ENCODE data around the genes OTOA and VWA3A.

DNA sequence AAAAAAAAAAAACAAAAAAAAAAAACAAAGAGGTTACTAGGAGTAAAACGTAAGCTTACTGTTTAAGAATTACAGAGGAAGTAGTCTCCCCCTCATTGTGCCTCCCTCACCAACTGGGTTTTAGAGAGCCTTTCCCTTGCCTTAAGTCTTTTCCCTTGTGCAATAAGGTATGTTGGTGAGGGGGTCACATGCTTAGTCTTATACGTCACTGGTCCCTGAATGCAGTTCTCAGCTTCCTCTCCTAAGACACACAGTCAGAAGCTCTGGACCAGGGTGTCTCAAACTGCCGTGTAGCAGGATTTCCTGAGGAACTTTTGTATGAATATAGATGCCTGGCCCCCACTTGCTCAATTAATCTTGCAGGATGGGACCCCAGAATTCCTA, 20.7 kb downstream of the VPS35L start:
- PRO-cap, 3 experiments = no peak in any of the 3 experiments
- RAMPAGE, long total RNA, 4 experiments = no peak in any of the 4 experiments
- RRBS = no CpG with 5 or more reads among the region's 3 CpGs

GRCh38 chr16:19716149-19716716, 1.8 kb downstream of the KNOP1 start:
- PRO-cap, 3 experiments = no peak in any of the 3 experiments
- RAMPAGE, long total RNA, 4 experiments = no peak in any of the 4 experiments
- RRBS = no CpG with 5 or more reads among the region's 5 CpGs

- PRO-cap, 3 experiments = no peak in any of the 3 experiments
- RAMPAGE, long total RNA, 4 experiments = no peak in any of the 4 experiments
- RRBS = no CpG with 5 or more reads among the region's 22 CpGs
Measured at GRCh38 chr16:19718641-19719123, 611 bp downstream of the IQCK start.

DNA sequence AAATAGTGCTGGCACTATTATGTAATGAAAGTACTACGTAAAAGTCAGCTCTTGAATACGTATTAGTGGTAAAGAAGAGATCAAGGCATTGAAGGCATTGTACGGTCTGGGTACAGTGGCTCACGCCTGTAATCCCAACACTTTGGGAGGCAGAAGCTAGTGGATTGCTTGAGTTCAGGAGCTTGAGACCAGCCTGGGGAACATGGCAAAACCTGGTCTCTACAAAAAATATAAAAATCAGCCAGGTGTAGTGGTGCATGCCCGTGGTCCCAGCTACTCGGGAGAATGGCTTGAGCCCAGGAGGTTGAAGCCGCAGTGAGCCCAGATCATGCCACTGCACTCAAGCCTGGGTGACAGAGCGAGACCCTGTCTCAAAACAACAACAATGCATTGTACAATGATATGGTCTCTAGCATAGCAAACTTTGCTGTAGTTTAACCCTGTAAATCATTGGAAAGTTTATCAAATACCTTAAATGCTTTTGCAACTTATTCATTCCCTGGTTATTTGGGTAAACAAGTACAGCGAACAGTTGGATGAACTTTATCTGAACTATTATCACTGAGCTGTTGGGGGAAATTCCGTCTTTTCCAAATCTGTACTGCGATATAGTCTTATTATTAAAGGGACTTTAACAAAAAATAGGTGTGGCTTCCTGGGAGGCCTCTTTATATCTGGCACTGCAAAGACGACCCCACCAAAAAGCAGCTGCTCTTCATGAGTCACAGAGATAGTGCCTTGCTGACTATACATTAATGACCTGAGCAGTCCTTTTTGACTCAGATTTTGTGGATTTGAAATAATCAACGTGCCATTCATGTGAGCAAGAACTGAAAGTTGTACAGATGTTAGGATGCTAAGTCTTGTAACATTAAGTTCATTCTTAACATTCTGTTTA, 73.5 kb downstream of the GPRC5B start:
- PRO-cap, 3 experiments = no peak in any of the 3 experiments
- RAMPAGE, long total RNA, 4 experiments = no peak in any of the 4 experiments
- RRBS = no CpG with 5 or more reads among the region's 13 CpGs

GRCh38 chr16:19860381-19861155, 24.1 kb downstream of the GPRC5B start:
- PRO-cap, 3 experiments = no peak in any of the 3 experiments
- RAMPAGE, long total RNA, 4 experiments = no peak in any of the 4 experiments
- RRBS = no CpG with 5 or more reads among the region's 15 CpGs

DNA sequence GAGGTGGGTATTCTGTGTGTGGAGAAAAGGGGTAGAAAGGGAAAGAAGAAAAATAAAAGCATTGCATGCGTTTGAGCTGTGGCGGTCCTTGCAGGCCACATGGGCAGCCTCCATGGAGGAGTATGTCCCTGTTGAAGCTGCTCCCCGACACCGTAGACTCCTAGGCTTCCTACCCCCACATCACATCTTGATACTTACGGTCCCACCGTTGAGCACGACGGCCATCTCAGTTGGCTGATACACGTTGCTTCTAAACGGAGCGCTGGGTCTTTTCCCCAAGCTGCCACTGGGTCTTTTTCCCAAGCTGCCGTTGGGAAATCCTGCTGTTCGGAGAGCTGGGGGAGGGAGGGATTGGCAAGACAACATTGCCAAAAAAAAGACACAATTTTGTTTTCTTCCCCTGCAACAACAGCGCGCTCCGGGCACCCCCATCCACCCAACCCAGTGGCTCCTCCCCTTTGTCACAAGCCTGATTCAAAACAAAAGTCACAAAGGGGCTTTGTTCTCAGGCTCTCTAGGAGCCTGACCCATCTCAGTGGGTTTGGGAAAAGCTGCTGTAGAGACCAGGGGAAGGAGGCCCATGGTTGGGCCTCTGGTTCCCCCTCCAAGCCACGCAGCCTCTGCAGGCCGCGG, 22.9 kb downstream of the GPRC5B start:
- PRO-cap, 3 experiments = no peak in any of the 3 experiments
- RAMPAGE, long total RNA, 4 experiments = no peak in any of the 4 experiments
- RRBS = no CpG with 5 or more reads among the region's 19 CpGs

- PRO-cap, 3 experiments = no peak in any of the 3 experiments
- RAMPAGE, long total RNA, 4 experiments = no peak in any of the 4 experiments
- RRBS = no CpG with 5 or more reads among the region's 20 CpGs
Measured at GRCh38 chr16:19879014-19879867, 5.4 kb downstream of the GPRC5B start.

DNA sequence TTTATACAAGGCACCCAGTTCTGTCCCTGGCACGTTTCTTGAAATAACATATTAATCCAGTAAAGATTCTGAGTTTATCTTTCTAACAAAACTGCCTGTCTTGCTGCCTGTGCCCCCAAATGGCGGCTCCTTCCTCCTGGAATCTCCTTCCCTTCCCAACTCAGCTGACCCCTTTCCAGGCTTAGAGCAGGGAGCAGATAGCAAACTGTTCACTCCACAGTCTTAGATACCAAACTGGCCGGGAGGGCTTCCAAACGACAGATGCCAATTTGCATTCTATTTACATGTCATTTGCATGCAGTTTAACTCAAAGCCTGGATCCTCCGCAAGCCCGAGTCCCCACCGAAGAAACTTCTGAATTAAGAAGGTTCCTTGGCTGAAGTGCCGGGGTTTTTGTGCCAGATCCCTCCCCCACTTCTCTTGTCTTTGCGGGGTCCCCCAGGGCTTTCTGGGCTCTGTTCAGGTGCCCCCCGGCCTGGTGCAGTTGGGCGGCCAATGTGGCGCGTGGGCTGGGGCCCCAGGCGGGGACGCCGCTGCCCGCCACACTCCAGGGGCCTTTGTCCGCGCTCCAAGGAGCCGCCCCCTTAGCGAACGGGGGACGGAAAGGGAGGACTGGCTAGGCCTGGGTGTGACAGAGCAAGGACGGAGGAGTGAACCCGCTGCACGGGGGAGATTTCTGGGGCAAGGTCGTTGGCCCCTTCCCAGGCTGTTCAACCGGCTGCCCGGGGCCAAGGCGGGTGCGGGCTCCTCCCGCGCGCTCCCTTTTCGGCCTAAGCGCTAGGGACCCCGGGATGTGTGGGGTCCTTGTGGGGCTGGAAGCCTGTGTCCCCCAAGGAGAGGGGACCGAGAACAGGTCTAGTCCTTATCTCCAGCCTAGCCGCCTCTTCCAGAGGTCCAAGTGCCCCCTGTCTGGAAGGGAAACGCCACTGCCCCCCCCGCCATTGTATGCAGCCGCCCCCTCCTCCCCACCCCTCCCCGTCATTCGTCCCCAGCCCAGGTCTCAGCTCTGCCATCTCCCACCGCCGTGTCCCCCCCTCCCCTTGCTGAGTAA, 1.2 kb downstream of the GPRC5B start:
- PRO-cap, 3 experiments = peak in 2 of 3 experiments; most common plus-strand start position 634 of the sequence (in 1); most common minus-strand start position 559 of the sequence (in 2)
- RAMPAGE, long total RNA, 4 experiments = no peak in any of the 4 experiments
- RRBS = 3% methylated on average over 11 of the region's 46 CpGs

DNA sequence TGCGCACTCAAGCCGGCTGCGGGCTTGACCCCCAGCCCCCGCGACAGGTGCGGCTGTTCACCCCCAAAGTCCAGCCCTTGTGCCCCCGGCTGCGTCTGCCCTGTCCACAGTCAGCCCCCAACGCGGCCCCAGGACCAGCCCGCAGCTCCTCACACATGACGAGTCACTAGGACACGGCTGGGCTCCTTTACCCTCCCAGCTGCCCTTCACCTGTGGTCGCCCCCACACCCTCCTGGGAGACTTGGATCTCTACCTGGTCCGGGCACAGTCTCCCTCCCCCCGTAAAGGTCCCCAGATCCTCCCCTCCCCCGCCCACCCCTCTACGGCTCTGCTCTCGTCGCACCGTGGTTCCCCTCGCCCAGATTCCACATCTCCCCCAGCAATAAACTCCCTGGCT, 444 bp downstream of the GPRC5B start:
- PRO-cap, 3 experiments = no peak in any of the 3 experiments
- RAMPAGE, long total RNA, 4 experiments = no peak in any of the 4 experiments
- RRBS = 4% methylated on average over 5 of the region's 22 CpGs

DNA sequence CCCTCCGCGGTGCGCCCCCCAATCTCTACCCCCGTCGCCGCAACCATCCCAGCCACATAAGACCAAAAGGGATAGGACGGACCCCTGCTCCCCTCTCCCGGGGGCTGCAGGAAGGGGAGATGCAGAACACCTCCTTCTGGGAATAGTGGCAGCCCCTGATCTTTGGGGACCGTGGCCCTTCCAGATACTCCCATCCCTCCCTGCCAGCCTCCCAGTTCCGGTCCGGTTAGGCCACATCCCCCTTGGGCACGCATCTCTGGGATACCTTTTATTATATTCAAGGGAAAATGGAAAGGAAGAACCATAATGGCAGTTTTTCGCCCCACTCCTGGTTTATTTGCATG, 1.3 kb upstream of the GPRC5B start:
- PRO-cap, 3 experiments = no peak in any of the 3 experiments
- RAMPAGE, long total RNA, 4 experiments = no peak in any of the 4 experiments
- RRBS = no CpG with 5 or more reads among the region's 13 CpGs

DNA sequence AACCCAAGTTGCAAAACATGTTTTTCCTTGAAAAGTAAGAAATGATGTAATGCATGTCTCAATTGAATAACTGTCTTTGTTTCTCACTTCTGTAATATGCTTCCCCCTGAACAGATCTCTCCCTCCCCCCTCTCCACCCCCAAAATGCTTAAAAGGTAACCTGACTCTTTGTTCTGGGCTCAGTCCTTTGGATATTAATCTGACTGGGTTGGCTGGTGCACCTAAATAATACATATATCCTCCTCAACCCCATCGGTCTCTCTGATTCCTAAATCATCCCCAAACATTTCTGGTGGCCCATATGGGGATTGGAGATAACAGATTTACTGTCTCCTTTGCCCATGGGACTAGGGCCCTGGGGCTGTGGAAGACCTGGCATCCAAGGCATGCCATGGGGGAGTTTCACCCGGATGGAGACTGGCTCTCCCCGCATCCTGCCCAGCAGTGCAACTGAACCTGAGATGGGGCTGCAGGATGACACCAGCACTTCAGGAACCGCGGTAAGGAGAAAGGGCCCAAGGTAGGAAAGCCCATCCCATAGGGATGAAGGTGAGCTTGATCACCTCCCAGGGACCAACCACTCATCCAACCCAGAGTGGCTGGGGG, 23.1 kb downstream of the ACSM1 start:
- PRO-cap, 3 experiments = peak in 1 of 3 experiments; most common plus-strand start position 86 of the sequence (in 1)
- RAMPAGE, long total RNA, 4 experiments = start-site peak on the plus strand in 2 of 4 experiments, centred at positions 174 to 177 of the sequence, 84 to 96 reads per replicate
- RRBS = no CpG with 5 or more reads among the region's 5 CpGs

GRCh38 chr16:20910486-20911192, 10.1 kb downstream of the LYRM1 start:
- PRO-cap, 3 experiments = peak in 2 of 3 experiments; most common minus-strand start chr16:20910877 (in 2)
- RAMPAGE, long total RNA, 4 experiments = no peak in any of the 4 experiments
- RRBS = no CpG with 5 or more reads among the region's 5 CpGs

DNA sequence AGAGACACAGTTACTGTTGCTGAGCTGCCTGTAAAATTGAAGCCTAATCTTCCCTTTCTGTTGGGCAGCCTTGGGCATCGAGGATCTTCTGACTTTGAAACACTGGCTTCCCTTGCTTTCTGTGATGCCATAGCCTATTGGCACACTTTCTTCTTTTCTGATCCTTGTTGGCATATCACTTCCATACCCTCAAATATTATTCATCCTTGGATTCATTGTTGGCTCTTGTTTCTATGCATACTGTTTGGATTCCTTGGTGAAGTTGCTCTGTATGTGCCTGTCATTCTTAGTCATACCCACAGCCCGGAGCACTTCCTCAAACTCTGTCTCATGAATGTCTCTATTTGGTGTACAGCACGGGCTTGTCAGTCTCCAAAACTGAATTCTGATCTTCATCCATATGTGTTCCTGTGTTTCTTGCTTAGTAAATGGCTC, 85.7 kb upstream of the CRYM start:
- PRO-cap, 3 experiments = no peak in any of the 3 experiments
- RAMPAGE, long total RNA, 4 experiments = no peak in any of the 4 experiments
- RRBS = no CpG with 5 or more reads among the region's 3 CpGs

- PRO-cap, 3 experiments = no peak in any of the 3 experiments
- RAMPAGE, long total RNA, 4 experiments = no peak in any of the 4 experiments
- RRBS = no CpG with 5 or more reads among the region's 18 CpGs
Measured at GRCh38 chr16:21372143-21372845, 94.2 kb upstream of the CRYM start.

- PRO-cap, 3 experiments = peak in 1 of 3 experiments; most common plus-strand start chr16:21507213 (in 1)
- RAMPAGE, long total RNA, 4 experiments = no peak in any of the 4 experiments
- RRBS = 79% methylated on average over 3 of the region's 23 CpGs
Measured at GRCh38 chr16:21506725-21507502, 92.5 kb upstream of the METTL9 start.

GRCh38 chr16:21663739-21664374, at the start of gene OTOA:
OTOA (plus strand) TSS chr16:21663968.
- PRO-cap, 3 experiments = no peak in any of the 3 experiments
- RAMPAGE, long total RNA, 4 experiments = start-site peak on the plus strand in 1 of 4 experiments, at chr16:21664177-21664211 at its widest, 12 reads per replicate
- RRBS = 5% methylated on average over 11 of the region's 50 CpGs

GRCh38 chr16:22008612-22009127, 759 bp downstream of the MOSMO start:
- PRO-cap, 3 experiments = no peak in any of the 3 experiments
- RAMPAGE, long total RNA, 4 experiments = no peak in any of the 4 experiments
- RRBS = 3% methylated on average over 8 of the region's 28 CpGs

DNA sequence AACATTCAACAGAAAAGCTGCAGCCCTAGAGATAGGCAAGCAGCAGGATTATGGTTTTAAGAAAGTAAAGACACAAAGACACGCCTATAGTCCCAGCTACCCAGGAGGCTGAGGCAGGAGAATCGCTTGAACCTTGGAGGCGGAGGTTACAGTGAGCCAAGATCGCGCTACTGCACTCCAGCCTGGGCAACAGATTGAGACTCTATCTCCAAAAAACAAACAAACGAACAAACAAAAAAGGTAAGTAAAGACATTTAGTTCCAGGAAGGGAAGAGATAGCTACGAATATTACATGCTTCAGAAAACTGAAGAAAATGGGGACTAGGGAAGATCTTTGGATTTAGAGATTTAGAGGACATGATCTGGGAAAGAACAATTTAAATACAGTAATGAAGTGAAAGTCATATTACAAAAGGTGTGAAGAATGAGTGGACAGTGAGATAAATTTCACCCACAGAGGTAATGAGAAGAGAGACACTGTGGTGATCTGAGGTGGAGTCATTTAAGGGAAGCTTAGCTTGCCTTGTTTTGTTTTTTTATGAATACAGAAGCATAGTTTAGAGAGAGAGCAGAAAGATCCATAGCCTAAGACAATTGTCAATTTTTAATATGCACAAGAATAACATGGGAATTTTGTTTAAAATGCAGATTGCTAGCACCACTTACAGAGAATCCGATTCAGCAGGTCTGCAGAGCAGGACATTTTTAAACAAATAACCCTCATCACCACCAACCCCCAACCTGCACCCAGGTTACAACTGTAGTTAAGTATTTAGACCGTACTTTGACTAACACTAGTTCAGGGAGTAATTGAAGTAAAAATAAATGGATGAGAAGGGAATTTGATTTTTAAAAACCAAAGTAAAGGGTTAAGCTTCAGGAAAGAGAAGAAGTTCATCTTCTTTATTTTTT, 33.1 kb downstream of the MOSMO start:
- PRO-cap, 3 experiments = no peak in any of the 3 experiments
- RAMPAGE, long total RNA, 4 experiments = no peak in any of the 4 experiments
- RRBS = no CpG with 5 or more reads among the region's 9 CpGs

DNA sequence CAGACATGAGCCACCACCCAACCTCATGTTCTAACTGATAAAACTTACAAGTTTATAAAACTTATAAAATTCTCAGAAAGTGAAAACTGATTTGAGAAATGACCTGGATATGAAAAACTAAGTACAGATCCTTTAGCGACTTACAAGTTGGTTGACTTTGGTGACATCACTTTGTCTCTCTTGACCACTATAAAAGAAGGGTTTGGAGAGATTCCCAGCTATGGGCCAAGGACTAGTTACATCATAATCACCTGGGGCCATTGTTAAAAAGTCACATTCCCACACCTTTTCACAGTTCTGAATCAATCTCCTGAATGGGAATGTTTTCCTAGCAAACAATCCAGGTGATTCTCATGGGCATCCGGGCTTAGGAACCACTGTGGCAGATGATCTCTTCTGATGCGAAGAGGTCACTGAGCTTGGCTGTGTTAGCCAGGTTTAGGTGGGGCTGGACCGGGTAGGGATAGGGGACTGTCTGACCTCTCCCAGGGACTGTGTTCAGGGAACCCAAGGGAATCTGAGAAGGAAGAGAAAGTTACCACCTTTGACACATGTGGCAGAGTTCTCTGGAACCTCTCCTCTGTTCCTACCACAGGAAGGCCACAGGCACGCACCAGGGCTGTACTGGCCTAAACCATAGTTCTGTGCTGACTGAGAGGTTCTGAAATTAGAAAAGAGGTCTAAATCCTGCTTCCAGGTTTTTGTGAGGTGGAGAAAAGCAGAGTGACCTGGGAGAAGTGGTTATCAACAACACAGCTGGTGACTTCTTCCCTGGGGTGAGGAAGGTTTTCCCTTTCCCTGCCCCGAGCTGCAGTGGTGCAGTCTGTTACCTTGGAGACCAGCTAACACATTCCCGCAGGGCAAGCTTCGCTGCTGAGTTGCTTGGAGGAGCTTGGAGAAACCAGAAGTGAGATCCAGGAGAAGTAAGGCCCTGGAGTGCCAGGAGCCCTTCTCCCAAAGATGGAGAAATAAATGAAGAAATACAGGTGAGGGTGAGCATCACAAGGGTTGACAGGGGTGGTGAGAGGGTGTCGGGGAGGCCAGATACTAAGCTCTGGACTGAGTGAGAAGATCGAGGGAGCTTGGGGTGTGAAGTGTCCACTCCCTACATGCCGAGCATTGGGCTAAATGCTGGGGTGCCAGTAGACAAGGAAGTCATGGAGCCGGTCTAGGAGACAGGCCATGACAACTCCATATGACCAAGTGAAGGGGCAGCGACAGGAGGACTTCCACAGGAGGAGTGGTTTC, at the start of gene VWA3A:
Gene VWA3A, plus strand, starts transcription at position 876 of the 1,248 bp plus-strand sequence.
- PRO-cap, 3 experiments = no peak in any of the 3 experiments
- RAMPAGE, long total RNA, 4 experiments = no peak in any of the 4 experiments
- RRBS = 29% methylated on average over 2 of the region's 13 CpGs

- PRO-cap, 3 experiments = no peak in any of the 3 experiments
- RAMPAGE, long total RNA, 4 experiments = no peak in any of the 4 experiments
- RRBS = no CpG with 5 or more reads among the region's 3 CpGs
Measured at GRCh38 chr16:22093348-22093618, 942 bp downstream of the VWA3A start.

Measured in adrenal gland (tissue), 7 donors.